Fibroblast of villous mesenchyme (primary cell): ENCODE measurements around a stretch of chr2.

DNA sequence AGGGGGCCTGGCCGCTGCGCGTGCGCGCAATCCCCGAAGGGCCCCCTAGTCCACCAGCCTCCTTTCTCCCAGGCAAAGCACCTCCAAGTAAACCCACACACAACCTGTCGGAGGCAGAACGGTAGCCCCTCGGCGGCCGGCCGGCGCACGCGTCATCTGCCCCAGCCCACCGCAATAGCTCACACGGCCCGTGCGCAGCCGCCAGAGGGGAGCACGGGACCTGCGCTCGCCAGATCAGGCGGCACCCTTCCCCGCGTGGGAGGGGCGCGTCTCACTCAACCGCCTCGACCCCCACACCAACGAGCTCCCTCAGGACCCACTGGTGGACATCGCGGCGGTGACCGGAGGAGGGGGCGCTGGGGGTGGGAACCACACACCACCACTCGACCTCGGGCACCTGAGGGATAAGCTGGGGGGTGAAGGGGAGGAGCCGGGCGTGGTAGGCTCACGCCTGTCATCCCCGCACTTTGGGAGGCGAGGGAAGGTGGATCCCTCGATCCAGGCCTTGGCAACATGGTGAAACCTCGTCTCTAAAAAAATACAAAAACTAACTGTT, 96.1 kb upstream of the ANKRD30BL start:
- CAGE, long polyA plus RNA: no peak

- CAGE, long polyA plus RNA: no peak
Measured at GRCh38 chr2:132276621-132277327, 115.0 kb upstream of the ANKRD30BL start.

GRCh38 chr2:132352253-132353451, 64.0 kb upstream of the GPR39 start:
- CAGE, long polyA plus RNA: no peak

GRCh38 chr2:132479001-132479710, 62.6 kb downstream of the GPR39 start:
- CAGE, long polyA plus RNA: no peak

- CAGE, long polyA plus RNA: no peak
Measured at GRCh38 chr2:132493241-132494033, 76.8 kb downstream of the GPR39 start.

DNA sequence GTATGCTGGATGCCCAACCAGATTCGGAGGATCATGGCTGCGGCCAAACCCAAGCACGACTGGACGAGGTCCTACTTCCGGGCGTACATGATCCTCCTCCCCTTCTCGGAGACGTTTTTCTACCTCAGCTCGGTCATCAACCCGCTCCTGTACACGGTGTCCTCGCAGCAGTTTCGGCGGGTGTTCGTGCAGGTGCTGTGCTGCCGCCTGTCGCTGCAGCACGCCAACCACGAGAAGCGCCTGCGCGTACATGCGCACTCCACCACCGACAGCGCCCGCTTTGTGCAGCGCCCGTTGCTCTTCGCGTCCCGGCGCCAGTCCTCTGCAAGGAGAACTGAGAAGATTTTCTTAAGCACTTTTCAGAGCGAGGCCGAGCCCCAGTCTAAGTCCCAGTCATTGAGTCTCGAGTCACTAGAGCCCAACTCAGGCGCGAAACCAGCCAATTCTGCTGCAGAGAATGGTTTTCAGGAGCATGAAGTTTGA, 24.8 kb downstream of the LYPD1 start:
- CAGE, long polyA plus RNA: no peak

- CAGE, long polyA plus RNA: no peak
Measured at GRCh38 chr2:133566760-133567585, 1.3 kb downstream of the NCKAP5 start.

DNA sequence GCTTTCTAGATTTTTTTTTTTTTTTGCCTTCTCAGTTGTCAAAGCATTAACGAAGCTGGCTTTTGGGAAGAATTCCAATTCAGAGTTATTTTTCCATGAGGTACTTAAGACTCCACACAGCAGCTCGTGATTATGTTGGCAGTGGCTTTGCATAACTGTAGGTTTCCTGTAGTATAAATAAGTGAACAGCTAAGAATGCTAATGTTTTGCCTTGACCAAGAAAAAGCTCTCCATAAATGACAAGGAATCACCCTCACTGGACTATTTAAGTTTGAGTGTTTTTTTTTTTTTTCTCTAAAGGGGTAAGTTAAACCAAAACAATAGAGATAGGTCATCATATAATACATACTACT, 187.3 kb upstream of the NCKAP5 start:
- CAGE, long polyA plus RNA: no peak

- CAGE, long polyA plus RNA: no peak
Measured at GRCh38 chr2:134282861-134283554, 29.1 kb downstream of the MGAT5 start.

GRCh38 chr2:134294756-134295046, 40.8 kb downstream of the MGAT5 start:
- CAGE, long polyA plus RNA: no peak

DNA sequence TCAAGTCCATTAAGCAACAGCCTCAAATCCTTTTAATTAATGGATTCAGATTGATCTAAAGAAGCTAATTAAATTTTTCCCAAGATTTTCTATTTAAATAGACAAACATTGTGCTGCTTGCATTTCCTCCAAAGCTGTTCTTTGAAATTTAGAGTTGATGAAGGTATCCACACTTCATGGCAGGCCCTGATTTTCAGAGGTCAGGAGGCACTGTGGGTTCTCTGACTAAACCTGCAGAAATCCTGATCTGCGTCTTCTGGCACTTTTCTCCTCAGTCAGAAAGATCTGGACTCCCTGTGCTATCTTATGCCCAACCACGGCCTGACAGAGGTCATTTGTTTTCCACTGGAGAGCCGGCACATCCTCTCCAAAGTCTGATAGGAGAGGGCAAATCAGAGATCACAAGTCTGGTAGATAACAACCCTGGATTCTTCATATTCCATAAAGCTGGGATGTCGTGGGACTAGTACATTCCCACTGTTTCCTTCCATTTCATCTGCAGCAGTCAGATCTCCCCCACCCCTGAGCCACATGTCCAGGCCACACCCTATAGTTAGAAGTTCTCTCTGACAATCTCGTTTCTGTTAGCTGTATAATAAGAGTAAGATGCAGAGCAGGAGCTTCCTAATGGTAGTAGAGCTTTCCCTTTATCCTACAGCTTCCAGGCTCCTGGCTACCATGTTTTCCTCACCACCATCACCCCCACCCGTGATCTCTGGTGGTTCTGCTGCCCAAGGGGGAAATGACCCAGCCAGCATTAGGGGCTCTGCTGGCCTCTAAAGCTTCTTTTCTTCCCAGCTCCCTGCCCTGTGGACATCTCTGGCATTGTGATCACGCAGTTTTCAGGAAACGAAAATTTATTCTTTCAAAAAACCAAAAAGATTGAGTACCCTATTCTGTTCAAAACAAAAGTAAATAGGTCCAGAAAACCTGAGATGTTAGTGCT, 157.0 kb downstream of the MGAT5 start:
- CAGE, long polyA plus RNA: no peak

- CAGE, long polyA plus RNA: no peak
Measured at GRCh38 chr2:134411890-134412446, 158.1 kb downstream of the MGAT5 start.

DNA sequence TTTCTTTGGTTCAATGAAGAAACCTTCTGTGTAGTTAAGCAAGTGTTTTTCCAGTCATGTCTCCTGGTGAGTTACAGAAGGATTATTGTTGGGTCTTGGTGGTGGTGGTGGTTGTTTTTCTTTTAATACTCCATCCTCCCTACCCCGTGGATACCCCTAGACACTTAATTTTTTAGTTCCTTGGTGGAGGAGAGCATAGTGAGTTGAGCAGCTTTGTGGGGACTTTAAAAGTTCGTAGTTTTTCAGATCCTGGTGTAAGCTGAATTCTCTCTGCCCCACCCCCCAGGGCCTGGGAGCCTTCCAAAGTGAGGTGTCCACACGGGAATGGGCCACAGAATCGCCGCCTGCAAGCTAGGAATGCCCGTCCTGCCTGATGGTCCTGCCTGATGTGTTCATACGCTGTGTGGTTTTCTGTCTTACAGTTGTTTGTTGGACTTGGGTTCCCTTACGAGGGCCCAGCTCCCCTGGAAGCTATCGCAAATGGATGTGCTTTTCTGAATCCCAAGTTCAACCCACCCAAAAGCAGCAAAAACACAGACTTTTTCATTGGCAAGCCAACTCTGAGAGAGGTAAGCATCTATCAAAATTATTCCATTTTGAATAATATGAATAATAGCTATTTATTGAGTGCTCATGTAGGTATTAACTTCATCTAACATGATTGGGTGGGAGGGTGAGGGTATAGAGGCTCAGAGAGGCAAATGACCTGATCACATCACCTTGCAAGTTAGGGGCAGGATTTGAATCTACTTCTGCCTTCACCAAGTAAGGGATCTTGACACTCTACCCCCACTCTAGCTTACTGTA, 158.8 kb downstream of the MGAT5 start:
- CAGE, long polyA plus RNA: no peak

DNA sequence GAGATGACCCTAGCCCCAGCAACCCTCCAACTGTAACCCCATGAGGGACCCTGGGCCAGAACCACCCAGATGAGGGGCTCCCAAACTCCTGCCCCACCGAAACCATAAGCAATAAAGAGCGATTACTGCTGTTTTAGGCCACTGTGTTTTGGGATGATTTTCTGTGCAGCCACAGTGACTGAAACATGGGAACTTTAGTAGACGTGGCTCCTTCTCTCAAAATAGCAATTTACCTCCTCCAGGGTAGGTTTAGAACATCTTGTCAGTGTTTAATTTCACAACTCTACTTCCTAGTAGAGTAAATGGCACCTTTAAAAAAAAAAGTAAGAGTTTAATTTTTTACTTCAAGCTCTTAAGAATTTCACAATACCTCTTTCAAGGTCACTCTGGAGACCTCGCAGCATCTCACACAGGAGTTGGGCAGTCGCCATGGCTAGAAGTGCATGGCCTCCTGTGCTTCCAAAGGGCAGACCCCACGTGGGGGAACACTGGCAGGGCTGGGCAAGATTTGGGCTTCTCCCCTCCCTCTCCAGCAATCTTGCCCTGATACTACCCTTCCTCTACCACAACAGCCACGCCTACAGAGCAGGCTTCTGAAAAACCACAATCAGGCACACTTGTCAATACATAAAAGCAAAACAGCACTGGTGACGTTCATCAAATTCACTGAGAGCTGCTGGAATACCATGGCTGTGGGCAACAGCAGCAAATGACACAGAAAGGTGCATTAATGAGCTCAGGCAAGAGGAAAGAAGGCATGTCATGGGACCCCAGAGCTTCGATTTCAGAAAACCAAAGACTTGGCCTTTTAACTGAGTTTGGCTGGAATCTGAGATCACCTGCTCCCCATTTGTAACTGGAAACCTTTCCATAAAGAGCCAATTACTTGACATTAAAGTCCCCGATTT, 48.6 kb downstream of the TMEM163 start:
- CAGE, long polyA plus RNA: no peak

GRCh38 chr2:134917140-134917811, 1.3 kb upstream of the CCNT2 start:
- CAGE, long polyA plus RNA: no peak

- CAGE, long polyA plus RNA: no peak
Measured at GRCh38 chr2:135630066-135630910, 99.0 kb downstream of the R3HDM1 start.

DNA sequence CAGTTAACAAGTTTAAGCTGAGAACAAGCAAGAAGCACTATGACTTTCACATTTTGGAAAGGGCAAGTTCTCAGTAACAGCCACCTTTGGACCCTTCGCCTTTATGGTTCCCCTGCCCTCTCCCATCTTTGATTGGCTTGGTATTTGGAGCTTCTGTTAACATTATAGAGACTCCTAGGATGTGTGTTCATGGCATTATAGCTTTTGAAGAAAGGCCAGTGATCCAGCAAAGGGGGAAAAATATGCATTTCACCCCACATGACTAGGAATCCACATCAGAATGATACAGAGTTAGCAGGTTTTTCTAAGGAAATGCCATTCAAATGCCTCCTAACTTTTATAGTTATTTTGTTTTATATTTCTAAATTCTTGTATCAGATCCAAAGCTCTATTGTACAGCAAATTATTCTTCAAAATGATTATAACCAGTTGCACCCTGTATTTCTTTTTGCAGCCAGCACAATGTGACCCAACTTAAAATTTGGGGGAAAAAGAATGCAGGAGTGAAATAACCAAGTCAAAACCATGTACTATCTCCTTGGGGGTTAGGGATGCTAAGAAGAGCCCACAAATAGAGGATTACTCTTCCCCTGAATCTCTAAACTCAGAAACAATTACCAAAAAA, 17.3 kb upstream of the UBXN4 start:
- CAGE, long polyA plus RNA: no peak

GRCh38 chr2:135938071-135938768, 47.2 kb downstream of the DARS1 start:
- CAGE, long polyA plus RNA: no peak

- CAGE, long polyA plus RNA: no peak
Measured at GRCh38 chr2:135984634-135984944, 837 bp downstream of the DARS1 start.

DNA sequence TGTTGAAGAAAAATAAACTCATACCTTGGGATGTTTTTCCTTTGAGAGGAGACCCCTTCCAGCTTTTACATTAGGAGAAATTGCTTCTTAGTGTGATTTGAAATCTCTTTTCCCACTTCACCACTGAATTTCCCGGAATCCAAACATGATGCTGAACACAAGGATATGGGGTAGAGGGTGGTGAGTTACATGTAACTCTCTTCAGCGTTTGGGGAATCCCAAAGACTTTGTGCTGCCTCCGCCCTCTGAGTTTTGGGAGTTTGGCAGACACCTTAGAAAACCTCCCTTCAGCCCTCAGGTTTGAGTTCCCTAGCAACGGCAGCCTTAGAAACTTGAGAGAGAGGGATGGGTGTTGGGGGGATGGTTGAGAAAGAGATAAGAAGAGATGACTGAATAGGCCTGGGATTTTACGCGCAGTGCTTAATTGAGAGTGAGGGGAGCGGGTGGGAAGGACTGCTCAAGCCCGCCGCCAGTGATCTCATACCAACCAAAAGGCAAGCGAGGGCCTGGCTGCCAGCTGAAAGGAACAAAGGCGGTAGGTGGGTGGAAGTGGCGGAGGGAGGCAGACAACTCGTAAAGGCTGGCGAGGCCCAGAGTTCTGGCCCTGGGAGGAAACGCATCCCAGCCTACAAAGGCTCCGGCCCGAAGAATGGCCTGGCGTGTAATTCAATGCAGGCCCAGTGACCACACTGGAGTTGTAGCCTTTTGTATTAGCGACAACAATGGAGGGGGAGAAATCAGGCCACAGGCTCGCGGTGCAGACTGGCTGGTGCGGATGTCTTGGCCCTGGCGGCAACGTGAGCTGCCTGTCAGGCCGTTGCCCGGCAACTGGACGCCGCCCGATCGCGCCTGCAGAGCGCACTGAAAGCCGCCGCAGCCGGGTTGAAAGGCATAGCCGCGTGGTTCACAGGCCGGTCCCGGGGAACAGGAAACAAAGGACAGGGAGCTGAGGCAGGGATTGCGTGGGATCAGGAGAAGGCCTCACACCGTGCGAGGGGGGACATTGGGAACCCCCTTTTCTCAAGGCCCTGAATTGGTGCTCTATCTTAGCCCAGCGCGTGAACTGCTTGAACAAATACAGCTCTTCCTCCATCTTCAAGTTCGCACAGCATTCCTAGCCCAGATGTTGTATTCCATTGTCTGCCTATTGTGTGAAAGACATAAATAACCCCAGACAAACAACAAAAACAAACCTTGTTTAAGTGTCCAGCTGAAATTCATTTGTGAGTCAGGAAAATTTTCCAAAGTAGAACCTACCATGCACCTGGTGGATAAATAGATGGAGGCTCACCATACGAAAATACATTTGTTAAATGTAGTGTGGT, 39.9 kb upstream of the DARS1 start:
- CAGE, long polyA plus RNA: no peak